ENCODE measurements around a stretch of chr17.

DNA sequence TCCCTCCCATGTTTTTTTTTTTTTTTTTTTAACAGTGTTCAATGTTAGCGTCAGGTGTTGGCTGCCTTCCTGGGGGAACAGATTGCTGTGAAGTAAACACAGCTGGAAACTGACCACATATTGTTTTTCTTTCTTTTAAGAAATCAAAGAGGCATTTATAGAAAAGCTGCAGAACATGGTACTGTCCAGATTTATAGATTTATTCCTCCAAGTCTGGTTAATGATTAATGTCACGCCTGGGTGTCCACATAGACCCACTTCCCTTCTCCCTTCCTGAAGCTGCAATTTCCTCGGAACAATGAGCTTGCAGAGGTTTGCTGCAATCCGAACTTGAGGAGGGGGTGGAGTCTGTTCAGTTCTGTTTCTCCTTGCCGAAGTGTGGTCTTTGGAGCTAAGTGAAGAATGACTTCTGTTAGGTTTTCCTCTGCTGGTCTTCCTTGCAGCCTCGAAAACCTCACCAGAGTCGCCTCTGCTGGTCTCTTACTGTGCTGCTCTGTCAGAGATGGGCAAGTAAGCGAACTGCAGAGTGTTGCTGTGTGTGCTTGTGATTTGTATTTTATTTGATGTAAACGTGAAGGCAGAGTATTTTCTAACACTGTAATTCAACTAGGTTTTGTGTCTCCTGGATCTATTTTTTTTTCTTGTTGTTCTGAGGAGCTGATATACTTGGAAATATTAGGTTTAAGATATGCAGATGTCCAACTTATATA is 87.6 kb downstream of the MAP2K6 start:
- RRBS: no CpG with 5 or more reads among the region's 9 CpGs

DNA sequence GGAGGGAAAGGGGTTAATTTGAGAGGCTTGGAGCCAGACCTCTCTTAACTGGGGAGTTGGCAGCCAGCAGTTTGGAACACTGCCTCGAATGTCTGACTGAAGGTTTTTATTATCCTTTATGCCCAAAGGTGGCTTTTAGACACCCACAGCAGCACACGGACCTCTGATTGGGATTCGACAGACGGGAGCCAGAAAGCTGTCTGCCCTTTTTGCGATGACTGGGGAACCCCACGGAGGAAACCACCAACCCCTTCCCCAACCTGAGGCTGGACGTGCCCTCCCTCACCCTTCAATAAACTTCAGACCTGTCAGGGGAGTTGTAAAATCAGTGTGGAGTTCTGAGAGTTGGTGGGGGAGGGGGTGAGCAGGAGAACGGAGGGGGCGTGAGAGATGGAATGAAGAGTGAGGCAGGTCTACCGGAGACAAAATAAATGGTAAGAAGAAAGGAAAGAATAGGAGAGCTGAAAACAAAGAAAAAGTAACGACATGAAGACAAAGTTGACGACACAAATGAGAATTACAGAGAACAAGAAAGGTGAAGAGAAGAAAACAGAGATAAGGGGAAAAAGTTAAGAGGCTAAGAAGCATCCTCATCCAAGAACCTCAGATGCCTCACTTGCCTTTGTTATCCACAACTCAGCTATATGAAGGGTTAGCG is 833.3 kb upstream of the SOX9 start:
- RRBS: no CpG with 5 or more reads among the region's 13 CpGs

DNA sequence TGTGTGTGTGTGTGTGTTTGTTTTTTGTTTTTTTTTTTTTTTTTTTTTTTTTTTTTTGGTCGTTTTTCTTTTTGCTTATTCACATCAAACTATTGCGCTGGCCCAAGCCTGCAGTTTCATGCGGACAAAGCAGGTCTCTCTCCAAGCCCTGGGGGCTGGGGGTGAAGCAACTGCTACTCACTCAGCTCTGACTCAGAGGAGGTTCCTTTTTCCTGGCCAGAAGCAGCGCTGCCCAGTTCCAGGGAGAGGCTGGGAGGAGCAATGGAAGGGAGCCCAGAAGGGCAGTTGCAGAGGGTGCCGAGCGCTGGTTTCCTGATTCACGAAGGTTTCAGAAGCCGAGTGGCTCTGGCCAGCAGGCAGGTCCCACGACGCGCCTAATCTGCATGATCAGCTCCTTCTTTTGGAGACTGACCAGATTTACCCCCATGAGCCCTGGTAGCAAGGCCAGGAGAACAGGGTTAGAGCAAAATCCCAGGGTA is 144.8 kb upstream of the SOX9 start:
- RRBS: no CpG with 5 or more reads among the region's 11 CpGs

- RRBS: no CpG with 5 or more reads among the region's 24 CpGs
Measured at GRCh38 chr17:72029838-72031004, 90.6 kb upstream of the SOX9 start.

- RRBS: no CpG with 5 or more reads among the region's 7 CpGs
Measured at GRCh38 chr17:72113689-72114309, 7.0 kb upstream of the SOX9 start.

- RRBS: 2% methylated on average over 6 of the region's 75 CpGs
Measured at GRCh38 chr17:72119693-72120943, 702 bp upstream of the SOX9 start.

DNA sequence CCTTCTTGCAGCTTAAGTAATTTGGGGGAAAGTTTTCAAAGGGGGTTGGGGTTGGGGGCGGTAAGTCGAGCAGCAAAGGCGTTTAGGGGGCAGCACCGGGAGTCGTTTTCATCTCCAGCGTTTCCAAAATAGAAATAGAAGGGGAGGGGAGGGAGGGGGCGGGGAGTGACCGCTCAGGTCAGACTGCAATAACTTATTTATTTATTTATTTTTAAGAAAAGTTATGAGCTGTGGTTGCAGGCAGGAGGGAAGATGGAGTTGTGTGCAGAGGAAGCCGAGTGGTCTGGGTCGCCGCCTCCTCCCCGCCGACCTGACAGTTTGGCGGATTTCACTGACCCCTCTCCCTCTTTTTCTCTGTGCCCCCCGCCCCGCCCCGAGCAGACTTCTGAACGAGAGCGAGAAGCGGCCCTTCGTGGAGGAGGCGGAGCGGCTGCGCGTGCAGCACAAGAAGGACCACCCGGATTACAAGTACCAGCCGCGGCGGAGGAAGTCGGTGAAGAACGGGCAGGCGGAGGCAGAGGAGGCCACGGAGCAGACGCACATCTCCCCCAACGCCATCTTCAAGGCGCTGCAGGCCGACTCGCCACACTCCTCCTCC is 1.6 kb downstream of the SOX9 start:
- RRBS: no CpG with 5 or more reads among the region's 38 CpGs

GRCh38 chr17:72183207-72183722 is 62.4 kb downstream of the SOX9 start:
- RRBS: no CpG with 5 or more reads among the region's 4 CpGs

DNA sequence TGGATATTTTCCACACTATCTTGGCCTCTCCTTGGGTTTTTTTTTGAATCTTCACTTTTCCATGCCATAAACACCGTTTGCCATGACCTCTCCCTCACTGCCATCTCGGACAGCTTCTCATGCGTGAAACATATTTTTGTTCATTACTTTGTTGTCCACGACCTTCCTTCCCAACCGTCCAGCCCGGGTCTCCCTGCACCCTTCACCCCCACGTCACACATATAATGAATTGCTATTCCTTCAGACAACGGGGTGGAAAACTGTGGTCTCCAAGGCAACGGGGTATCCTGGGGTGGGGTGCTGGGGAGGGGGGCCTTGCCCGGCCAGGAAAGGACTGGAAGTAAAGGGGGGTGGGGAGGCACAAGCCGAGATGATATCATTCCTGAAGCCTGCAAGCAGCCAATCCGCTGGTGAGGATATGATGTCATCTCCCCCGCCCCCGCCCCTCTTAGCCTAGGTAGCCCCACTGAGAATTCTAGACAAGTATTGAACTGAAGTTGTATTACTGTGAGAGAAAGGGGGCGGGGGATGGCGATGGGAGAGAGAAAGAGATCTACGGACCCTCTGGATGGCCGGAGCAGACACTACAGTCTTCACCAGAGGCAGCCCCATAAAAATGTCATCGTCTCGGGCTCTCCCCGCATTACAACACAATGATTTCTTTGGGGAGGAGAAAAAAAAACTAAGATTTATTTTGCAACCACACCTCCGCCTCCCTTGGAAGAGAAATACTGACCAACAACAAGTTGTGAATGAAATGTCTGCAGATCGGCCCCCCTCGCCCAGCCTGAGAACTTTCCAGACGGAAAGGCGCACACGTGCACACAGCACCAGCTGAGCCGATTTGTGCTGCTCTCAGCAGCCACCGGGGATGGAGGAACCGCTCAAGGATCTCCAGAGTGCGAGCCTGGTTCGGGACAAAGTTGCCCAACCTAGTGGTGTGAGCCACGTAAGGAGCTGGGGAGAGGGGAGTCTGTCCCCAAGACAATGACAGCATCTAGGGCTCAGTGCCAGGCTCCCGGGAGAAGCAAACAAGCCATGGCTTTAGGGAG is 221.9 kb downstream of the SOX9 start:
- RRBS: no CpG with 5 or more reads among the region's 34 CpGs

- RRBS: no CpG with 5 or more reads among the region's 3 CpGs
Measured at GRCh38 chr17:72453030-72453386, 332.2 kb downstream of the SOX9 start.

DNA sequence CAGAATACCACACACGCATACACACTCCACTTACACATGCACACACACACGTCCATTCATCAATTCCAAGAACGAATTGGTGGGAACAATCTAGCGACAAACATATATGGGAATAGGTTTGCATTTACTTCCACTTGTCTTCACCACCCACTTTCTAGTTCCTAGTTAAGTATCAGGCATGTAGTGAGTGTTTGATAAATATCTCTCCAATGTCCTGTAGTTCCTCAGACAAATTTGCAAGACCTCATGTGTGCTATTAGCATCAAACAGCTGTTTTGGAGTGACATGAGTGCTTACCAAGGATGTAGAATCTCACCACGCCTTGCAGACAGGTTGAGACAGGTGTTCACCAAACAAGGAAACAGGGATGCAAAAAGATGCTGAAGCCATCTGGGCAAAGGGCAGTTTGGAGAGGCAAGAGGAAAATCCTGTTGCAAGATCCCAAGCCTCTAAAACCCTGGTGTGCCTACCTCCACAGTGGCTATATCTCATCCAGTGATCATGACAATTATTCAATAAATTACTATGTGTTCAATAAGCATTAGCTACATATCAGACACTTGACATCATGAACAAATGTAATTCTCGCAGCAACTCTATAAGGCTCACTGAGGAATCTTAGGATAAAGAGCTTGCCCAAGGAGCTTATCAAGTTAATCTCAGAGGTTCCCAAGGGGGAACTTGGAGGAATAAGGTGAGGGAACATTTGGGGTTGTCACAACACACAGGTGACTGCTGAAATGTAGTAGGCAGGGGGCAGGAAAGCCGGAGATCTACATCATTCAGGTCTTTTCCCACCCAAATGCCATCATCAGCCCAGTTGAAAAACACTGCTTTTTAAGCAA is 373.8 kb downstream of the SOX9 start:
- RRBS: no CpG with 5 or more reads among the region's 7 CpGs

GRCh38 chr17:72530000-72530922 is 409.4 kb downstream of the SOX9 start:
- RRBS: no CpG with 5 or more reads among the region's 8 CpGs

GRCh38 chr17:72588191-72588744 is 467.4 kb downstream of the SOX9 start:
- RRBS: no CpG with 5 or more reads among the region's 10 CpGs

- RRBS: 6% methylated on average over 3 of the region's 76 CpGs
Measured at GRCh38 chr17:72592148-72593062, 471.6 kb downstream of the SOX9 start.

DNA sequence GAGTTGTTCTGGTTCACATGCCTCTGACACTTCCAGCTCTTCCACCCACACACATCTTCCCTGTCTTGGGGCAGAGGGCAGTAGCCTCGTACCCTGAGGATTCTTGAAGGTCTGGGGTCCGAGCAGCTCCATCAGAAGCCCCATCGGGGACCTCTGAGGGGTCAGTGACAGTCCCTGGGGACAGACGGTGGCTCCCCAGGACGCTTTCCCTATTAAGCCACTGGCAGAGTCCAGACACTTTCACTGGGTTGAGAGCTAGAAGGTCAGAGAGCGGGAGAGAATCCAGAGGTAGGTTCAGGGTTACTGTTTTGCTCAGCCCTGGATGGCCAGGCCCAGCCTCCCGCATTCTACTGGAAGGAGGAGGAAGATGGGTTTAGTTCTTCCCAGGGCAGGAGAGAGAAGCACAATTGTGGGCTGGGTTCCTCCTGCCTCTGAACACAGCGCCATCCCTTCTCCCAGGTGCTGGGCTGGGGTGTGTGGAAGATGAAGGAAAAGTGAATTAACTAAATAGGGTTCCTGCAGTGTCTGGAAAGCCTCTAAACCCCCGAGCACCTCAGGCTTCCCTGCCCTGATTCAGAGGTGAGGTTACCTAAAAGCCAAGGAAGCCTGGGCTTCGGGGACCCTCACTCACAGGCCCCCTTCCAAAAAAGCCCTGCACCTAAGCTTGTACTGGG is 452.8 kb downstream of the SLC39A11 start:
- RRBS: no CpG with 5 or more reads among the region's 10 CpGs

GRCh38 chr17:72844615-72845763 is 247.5 kb downstream of the SLC39A11 start:
- RRBS: no CpG with 5 or more reads among the region's 9 CpGs

DNA sequence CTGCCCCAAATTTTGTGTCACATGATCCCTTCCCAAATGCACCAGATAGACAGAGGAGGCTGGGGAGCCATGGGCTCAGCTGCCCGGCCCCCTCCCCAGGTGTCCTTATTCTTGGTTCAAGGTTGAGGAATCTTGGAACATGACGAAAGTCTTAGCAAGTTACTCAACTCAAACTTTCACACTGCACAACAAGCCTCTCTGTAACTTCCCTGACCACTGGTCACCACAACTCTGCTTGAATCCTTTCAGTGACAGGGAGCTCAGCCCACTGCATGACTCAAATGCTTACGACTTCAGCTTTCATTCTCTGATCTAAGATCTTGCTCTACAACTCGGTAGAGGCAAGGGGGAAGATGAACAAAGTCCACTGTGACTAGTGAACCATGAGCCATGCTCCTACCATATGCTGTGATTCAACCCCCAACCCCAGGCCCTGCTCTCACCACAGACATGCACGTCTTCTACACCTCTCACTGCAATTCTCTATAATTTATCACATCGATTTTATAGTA is 160.9 kb downstream of the SLC39A11 start:
- RRBS: no CpG with 5 or more reads among the region's 6 CpGs

DNA sequence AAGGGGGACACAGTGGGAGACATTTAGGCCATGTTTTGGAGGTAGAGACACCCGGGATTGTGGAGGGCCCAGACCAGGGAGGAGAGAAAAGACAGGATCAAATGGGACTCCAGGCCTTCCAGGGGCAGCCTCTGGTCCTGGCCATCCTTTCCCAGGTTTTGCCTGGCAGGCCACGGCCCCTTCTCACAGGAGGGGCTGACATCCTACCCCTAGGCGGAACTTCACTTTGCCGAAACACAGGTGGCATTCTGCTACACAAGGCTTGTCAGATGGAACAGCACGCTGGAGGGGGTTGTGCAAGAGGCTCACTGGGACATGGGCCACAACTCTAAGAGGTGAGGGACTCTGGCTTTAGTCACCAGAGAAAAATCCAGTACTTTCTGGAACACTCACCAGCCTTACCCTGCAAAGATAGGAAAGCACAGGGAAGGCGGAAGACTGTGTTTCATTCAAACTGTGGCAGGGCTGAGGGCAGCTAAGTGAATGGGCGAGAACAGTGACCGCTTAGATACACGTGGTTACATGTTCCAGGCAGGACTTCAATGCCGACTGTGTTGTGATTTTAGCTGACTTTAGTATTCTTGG is 18.4 kb downstream of the CDC42EP4 start:
- RRBS: no CpG with 5 or more reads among the region's 10 CpGs

GRCh38 chr17:73357210-73357745 is 45.5 kb upstream of the CDC42EP4 start:
- RRBS: no CpG with 5 or more reads among the region's 11 CpGs